Skin of body (tissue), 2 donors: ENCODE measurements around a stretch of chr2.

DNA sequence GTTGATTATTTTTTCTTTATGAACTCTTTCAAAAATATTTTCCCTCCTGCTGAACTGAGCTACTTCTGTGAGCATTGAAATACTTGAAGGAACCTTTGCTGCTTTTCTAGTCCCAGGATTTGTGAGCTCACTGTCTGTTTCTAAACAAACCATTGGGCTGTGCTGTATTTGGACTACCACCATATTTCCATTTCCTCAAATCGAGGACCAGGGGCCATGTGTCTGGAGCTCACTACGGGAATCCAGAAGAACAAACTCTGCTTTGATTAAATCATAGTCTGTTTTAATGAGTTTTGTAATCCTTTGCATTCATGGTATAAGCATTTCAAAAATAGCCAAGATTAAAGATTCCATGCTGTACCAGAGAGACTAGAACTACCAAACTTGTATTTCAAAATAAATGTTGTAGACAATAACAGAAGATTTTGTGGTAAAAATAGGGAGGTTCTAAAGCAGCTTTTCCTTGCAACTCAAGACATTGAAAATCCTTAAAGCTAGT is 1.4 kb downstream of the MRPL33 start:
- RAMPAGE, long total RNA: no peak

DNA sequence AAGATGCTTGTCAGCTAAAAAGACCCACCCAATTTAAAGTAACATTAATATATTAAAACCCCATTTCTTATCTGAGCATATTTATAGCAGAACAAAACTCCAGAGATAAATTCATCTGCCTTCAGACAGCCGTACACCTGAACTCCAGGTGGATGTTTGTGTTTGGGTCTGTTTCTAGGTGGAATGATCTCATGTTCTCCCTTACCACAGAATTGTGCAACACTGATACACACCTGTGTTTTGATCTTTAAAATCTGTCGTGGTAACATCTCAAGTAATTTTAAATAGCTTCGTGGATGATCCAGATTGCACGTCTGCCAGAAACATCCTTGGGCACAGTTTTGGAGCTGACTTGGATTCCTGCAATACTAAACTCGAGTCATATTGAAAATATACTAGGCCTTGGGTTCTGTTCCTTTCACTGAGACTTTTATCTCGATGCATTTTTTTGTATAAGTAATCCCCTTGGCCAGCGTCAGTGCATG is 207.5 kb upstream of the FOSL2 start:
- RAMPAGE, long total RNA: no peak

DNA sequence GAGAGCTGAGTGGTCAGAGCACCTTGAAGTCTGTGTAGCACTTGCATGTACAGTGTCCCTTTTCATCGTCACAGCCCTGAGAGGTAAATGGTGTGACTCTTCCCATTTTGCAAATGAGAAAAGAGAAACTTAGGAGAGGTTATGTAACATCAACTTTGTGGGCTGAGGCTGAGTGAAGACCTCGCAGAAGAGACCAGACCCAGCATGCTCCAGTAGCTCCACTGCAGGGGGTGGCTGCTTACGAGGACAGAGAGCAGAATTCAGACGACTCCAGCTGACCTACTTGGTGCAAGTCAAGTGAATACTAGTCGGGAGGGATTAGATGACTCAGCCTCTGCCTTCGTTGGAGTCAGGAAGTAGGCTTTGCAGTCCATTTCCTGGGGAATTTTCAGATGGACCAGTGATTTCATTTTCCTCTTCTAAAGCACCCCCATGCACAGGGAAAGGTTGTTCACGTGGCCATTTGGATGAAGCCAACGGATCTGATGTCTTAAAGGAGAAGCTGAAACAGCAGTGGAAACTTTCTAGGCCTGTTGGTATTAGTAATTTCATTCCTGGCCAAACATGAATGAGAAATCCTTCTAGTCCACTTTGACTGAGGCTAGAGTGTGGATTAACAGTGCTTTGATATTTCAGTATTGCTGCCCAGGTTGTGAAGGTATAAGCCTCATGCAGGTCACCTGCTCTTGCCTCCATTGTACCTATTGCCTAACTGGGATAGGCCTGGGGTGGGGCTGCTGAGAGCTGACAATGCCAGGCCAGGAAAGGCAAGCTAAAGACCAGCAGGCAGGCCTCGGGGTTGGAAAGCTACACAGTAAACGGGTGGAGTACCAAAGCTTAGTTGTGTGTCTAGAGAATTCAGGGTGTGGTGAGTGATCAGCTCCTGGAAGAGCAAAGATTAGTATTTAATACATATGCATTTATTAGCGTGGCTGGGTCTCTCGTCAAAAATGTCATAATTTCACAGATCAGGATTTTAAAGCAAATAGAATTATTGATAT is 117.6 kb upstream of the FOSL2 start:
- RAMPAGE, long total RNA: no peak

GRCh38 chr2:28338698-28339620 is 53.7 kb upstream of the FOSL2 start:
- RAMPAGE, long total RNA: no peak

DNA sequence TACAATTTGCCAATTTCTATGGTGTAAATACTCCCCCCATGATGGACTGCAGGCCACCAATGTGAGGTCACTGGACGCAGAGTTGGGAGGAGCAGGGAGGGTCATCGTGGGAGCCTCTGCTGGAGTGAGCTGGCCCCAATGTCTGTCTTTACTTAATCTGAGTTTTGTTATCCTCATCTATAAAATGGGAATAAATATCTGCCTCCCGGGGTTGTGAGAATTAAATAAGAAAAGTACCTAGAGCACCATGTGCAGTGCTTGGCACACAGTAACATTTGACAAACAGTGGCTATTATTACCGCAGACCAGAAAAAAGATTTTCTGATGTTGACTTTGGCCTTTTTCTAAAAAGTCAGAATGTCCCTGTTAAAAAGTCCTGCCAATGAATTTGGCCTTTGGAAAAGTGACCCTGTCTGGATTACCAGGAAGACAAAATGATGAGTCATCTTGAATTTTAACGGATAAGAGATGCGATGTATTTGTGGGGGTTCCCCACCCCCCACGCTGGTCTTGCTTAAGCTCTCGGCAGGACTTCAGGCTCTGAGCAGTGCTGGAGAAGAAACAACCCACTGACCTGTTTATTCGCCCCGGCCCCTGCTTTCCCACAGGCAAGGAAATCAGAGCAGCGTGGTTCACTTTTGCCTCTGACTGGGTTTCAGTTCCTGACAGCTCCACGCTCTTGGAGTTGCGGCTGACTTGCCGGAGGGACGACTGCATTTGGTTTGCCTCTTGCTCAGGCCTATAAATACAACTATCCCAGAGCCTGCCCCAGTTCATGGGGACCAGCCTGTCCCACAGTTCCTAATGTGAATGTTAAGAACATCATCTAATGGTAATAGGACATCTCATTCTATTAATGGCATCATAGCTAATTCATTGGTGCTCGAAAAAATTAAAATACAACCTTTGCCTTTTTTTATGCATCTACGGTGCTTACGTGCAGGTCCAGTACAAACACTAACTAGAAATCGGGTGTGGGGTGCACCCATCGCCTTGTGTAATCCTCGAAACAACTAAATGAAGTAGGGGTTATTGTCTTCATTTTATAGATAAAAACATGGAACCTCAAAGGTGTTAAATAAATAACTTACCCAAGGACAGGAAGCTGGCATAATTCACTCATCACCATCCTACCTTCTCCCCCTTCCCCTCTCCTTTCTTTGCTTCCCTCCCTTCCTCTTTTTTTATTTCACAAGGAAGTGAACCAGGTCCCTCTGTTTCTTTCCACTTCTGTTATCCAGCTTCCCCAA is 50.1 kb upstream of the FOSL2 start:
- RAMPAGE, long total RNA: no peak

GRCh38 chr2:28360445-28361081 is 32.1 kb upstream of the FOSL2 start:
- RAMPAGE, long total RNA: no peak

- RAMPAGE, long total RNA: no peak
Observed at GRCh38 chr2:28379005-28379569, 13.6 kb upstream of the FOSL2 start.

DNA sequence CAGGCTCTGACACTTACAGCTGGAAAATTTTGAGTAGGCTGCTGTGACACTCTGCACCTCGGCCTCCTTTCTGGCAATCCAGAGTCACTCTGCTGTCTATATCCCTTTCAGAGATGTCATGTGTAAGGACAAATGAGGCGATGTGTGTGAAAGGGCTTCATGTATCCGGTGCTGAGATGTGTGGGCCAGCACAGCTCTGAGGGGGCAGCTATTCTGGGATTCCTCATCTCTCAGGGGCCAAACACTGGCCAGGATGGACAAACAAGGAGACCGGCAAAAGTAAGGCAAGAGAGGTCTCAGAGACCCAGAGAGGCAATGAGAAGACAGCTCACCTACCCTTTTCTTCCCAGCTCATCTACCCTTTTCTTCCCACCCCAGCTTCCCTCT is 3.5 kb upstream of the FOSL2 start:
- RAMPAGE, long total RNA: no peak

DNA sequence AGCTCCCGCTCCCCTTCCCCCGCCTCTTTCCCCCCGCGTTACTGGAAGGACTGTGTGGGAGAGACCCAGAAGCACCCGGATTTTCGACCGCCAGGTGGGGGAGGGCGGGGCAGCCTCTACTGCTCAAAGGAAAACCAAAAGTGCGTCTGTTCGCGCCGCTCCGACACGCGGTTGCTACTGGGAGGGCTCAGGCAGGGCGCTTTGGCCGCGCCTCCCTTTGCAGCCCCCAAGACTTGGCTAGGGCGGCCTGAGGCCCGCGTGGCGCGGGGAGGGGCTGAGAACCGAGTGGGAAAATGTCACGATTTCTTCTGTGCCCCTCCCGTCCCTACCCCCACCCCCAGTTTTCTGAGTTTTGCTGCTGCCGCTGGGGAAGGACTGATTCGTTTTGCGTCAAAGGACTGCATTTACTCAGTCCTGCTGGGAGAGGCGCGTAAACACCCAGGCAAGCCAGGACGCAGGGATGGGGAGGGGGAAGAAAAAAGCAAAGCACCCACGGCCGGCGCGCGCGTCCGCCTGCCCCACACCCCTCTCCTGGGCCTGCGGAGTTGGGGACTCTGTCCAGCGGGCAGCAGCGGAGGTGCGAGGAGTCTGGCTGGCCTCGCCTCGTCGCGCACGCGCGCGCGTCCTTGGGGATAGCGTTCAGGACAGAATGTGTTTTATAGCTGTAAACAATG is 2.0 kb upstream of the FOSL2 start:
- RAMPAGE, long total RNA: no peak

- RAMPAGE, long total RNA: no peak
Observed at GRCh38 chr2:28408682-28409870, 16.4 kb downstream of the FOSL2 start.

- RAMPAGE, long total RNA: no peak
Observed at GRCh38 chr2:28414939-28415838, 22.5 kb downstream of the FOSL2 start.

- RAMPAGE, long total RNA: no peak
Observed at GRCh38 chr2:28423121-28423573, 30.5 kb downstream of the FOSL2 start.

DNA sequence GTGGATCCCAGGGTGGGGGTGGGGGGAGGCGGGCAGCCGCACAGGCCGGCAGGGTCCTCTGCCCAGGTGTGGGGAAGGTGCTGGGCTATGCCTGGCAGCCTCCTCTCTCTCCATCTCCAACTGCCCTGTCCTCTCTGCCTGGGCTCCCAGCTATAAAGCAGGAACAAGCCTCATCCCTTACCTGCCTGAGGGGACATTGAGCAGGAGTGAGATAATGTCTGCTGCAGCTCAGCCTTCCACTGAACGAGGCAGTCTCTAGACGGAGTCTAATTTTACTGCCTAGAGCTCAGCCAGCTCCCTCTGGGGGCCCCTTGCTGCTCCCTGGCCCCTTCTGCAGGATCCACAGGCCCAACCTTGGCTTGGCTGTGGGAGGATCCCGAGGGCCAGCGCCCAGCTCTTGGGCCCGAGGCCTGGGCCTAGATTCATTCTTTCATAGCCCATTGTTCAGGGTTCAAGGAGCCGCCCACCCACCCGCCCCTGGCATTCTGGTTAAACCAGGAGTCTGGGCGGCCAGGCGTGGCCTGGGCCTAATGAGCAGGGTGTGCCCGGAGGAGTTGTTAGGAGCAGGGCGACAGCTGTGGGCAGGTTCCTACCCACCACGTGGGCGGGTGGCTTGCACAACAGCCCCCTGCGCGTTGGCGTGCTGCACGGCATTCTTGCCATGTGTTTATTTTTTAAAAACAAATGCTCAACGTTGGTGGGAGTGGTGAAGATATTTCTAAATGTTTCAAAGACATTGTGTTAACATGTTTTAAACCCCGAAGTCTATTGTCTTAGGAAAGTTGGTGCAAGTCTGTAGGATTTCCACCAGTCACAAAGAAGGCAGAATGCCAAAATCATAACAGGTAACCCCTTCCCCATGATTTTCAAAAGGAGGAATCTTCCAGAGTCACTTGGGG is 44.7 kb downstream of the FOSL2 start:
- RAMPAGE, long total RNA: no peak

- RAMPAGE, long total RNA: no peak
Observed at GRCh38 chr2:28471256-28471605, 24.6 kb upstream of the PLB1 start.

DNA sequence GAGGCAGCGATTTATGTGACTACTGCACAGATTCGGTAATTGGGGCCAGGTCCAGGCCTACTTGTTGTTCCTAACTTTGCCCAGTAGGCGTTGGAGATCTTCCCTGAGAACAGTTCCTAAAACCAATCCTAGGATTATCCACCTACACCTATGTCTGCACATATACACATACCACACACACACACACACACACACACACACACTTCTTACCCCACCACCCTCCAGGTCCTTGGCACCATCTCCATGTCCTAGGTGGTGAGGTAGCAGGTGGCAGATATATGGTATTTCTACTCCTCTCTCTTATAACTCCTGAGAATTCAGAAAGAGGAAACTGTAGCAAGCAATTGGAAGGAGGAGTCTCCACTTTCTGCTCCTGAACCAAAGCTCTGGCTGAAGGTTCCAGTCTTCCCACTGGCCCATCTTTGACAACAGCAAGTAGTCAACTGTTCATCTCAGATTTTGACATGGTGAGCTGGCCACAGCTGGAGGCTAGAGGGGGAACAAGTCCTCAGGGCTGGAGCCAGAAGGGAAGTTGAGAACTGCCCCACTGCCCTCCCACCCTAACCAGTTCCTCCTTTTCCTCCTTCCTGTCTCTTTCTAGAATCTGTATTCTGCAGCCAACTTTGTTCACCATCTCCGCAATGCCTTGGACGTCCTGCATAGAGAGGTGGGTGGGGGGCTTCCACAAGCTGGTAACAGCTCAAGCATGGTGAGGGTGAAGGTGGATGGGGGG is 105.6 kb downstream of the PLB1 start:
- RAMPAGE, long total RNA: no peak

GRCh38 chr2:28619831-28620581 is 124.1 kb downstream of the PLB1 start:
- RAMPAGE, long total RNA: no peak

GRCh38 chr2:28661876-28662509 is 89.6 kb upstream of the PPP1CB start:
- RAMPAGE, long total RNA: no peak

DNA sequence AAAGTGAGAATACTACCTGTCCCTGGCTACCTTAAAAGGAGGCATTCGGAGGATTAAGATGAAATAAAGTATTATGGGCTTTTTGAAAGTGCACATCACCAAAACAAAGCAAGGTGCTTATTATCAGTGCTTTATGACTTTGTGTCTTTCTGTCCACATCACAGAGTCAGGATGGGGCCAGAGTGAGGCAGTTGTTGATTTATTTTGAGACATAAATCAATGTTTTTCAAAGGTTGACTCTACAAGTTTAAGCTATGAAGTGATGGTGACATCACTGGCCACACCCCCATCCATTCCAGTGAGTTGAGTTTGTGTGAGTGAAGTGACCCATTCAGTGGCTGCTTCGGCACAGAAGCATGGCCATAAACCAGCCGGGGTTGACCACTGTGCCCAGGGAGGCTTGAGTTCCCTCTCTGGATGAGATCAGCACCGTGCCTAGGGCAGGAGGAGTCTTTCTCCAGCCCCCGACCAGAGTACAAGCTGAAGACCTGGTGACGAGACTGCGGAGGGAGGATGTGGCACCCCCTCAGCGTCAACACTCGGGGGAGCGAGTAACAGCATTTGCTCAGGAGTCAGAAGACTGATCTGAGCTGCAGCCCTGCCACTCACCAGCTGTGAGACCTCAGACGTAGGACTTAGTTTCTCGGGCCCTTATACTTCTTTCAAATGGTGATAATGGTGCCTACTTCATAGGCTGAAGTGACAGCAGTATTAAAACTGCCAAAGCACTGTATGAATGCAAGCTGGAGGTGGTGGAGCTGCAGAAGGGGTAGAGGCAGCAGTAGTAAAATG is 88.9 kb upstream of the PPP1CB start:
- RAMPAGE, long total RNA: no peak

GRCh38 chr2:28716221-28716986 is 35.2 kb upstream of the PPP1CB start:
- RAMPAGE, long total RNA: no peak

DNA sequence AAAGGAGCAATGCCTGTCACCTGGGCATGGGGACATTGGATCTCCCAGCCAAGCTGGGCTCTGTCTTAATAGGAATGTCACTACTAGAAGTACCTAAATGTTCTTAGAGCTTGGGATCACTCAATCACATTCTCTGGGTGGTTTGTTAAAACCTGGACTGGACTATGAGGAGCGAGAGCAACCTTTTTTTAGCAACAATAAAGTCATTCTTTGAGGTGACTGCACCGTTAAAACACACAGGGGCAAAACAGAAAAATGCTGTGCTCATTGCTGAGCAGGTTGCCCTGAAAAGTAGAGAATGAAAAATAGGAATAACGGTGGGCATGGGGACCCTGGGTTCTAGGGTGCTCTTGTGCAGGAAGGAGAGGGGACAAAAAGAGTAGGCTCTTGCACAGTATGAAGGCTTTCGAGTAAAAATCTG is 6.3 kb upstream of the PPP1CB start:
- RAMPAGE, long total RNA: no peak